Skeletal muscle satellite cell (primary cell): ENCODE measurements around a stretch of chr15.

- CAGE, long polyA plus RNA = no peak
Measured at GRCh38 chr15:84800196-84800805, 16.9 kb upstream of the ALPK3 start.

DNA sequence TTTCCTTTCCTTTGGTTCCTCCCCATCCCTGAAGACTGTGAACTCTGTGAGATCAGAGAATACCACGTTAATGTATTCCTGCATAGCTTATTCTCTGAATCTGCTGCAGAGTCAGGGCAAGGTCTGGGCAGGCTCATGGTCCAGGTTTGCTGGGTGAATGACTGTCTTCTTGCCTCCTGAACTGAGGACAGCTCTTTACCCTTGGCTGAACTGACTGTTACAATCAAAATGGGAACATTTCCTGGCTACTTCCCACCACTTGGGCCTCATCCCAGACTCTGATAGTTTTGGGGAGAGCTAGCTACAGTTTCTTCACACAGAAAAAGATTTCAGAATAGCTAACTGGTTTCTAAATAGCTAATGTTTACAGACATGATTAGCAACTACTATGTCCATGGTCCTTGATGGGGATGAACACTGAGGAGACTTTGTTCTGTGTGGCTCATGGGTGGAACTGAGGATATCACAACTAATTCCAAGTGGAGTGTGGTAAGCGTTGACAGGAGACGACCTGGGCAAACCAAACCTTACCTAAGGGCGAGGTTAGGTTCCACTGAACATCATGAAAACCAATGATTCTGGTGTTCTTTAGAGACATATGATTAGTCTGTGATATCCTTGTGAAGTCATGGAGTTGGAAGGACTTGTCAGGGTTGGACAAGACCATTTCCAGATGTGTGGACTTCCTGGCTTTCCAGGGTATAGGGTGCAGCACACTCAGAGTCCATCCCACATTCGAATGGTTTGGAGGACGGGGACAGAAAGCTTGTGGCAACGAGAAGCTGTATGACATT lies 7.2 kb downstream of the ALPK3 start:
- CAGE, long polyA plus RNA = no peak

GRCh38 chr15:84834804-84835429 lies 17.8 kb downstream of the ALPK3 start:
- CAGE, long polyA plus RNA = no peak

DNA sequence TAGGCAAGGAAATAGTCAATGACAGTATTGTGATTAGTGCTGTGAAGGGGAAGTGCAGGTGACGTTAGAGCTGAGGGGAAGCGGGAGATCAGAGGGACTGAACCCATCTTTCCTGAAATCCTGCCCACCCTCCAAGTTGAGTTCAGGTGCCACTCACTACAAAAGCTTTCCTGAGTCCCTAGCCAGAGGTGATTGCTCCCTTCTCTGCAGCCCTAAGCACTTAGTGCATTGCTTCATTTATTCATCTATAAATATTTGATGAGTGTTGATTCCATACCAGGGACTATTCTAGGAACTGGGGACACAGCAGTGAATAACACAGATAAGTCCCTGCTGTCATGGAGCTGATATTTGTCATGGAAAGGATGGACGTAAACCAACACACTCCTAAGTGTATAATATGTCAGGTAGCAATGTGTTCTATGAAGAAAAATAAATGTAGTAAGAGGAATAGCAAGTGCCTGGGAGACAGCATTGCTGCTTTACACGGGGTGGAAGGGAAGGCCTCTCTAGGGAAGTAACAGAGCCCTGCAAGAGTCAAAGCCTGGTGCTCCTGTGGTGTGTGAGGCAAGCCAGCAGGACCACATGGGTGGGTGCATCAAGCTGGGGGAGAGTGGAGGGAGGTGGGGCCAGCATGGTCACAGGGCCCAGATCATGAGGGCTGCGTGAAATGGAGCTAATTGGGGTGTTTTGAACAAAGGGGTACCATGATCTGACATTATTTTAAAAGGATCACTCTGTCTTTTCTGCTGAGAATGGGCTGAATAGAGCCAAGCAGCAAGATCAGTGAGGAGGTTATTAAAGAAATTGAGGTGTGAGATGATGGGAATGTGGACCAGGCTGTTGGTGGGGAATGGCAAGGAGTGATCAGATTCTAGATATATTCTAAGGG lies 18.7 kb downstream of the ALPK3 start:
- CAGE, long polyA plus RNA = no peak

GRCh38 chr15:84885740-84886221 lies 1.3 kb downstream of the SLC28A1 start:
- CAGE, long polyA plus RNA = no peak

DNA sequence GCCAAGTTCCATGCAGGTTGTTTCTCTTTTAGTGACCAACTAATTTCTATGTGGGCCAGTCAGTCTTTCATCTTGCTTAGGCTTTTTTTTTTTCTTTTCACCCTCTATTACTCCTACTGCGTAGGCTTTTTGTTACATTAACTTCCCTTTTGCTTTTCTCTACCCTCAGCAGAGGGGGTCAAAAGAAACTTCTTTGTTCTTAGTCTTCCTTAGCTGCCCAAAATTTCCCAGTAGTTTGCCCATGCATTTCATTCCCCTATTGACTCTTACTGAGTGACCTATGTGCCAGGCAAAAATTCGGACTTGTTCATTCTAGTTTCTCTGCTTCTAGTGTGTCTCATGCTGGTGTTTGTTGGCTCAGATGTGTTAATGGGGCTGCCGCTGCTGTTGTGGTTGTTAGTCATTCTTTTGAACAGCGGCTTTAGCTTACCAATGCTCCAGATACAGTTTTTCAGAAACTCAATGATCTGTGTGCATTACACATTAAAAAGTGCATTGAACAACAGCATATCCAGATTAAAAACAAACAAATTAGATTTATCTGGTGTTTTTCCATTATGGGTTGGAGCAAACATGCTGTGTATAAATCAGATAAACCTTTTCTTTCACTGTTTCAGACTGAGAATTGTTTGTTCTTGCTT lies 42.9 kb downstream of the PDE8A start:
- CAGE, long polyA plus RNA = no peak

- CAGE, long polyA plus RNA = no peak
Measured at GRCh38 chr15:85026098-85026535, 44.5 kb downstream of the PDE8A start.

GRCh38 chr15:85039092-85039990 lies 57.7 kb downstream of the PDE8A start:
- CAGE, long polyA plus RNA = no peak

DNA sequence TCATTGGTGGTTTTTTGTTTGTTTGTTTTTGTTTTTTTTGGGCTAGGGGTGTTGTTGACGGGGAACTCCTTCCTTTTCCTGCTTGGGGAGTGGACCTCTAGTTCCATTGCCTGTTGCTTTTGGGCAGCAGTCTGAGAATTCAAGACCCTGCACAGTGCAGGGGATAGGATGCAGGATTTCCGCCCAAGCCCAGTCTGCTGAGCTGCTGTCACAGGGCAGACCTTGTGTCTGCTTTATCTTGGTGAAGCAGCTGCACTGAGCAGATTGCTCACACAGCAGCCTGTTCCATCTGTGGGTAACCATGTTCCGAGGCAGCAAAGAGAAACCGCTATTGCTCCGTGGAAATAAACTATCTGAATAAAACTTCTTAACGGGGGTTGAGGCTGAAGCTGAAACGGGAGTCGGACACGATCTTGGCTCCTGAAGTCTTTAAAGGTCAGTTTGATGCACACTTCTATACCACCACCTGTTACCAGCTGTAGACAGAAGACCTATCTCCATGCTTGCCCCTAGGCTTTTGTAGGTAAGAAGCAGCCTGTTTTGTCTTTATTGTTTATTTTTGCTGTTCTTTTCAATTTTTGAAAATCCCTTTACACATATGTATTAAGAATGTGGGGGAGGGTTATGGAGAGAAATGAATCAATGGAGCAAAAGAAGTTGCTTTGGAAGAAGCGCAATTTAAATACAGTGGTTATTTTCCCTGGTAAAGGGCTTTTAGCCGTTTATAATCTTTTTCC lies 202.4 kb downstream of the AKAP13 start:
- CAGE, long polyA plus RNA = no peak

- CAGE, long polyA plus RNA = no peak
Measured at GRCh38 chr15:85583823-85584633, 203.6 kb downstream of the AKAP13 start.

DNA sequence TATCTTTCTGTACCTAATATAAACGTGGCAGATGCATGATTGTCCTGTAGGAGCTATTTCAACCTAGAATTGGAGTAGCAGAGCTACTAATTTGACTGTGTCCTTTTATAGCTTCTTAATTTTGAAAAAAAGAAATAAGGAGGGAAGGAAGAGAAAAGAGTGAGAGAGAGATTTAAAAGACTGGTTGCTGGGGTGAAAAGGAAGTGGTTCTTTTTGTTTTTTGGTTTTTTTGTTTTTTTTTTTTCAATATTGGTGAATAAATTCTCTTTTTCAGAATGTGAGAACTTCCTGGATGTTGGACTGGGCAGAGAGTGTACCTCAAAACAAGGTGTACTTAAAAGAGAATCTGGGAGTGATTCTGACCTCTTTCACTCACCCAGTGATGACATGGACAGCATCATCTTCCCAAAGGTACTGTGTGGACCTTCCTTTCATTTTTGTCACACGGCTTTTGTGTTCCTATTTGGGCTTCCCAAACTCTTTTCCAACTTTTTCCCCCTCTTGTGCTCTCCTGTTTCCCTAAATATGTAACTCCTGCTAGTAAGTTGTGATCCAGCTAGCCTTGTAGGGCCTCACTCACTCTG lies 149.1 kb downstream of the KLHL25 start:
- CAGE, long polyA plus RNA = no peak

GRCh38 chr15:85692798-85693709 lies 101.7 kb downstream of the KLHL25 start:
- CAGE, long polyA plus RNA = no peak

GRCh38 chr15:85722436-85723451 lies 72.0 kb downstream of the KLHL25 start:
- CAGE, long polyA plus RNA = no peak

DNA sequence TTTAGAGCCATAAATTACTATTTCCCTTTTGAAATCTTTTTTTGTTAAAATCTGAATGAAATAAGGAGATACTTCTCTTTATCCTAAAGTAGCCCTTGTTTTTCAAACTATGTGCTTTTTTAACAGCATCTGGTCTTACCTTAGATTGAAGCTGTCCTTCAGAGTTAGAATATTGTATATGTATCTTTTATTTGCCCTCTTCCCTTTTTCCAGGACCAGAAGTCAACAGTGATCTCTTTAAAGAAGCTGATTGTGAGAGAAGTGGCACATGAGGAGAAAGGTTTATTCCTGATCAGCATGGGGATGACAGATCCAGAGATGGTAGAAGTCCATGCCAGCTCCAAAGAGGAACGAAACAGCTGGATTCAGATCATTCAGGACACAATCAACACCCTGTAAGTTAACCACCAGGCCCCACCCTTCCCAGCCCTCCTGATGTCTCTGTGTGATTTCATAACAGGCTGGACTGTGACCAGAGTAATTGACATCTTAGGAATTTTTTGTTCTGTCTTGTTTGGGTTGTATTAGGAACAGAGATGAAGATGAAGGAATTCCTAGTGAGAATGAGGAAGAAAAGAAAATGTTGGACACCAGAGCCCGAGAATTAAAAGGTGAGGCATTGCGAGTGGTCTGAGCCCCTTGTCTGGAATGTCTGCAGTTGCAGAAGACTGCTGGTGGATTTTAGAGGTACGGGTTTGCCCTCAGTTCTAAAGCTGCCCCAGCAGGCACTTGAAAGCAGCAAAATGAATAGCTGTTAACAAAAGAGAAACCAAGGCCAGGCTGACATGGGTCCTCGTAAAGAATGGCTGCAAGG lies 67.7 kb downstream of the KLHL25 start:
- CAGE, long polyA plus RNA = no peak

DNA sequence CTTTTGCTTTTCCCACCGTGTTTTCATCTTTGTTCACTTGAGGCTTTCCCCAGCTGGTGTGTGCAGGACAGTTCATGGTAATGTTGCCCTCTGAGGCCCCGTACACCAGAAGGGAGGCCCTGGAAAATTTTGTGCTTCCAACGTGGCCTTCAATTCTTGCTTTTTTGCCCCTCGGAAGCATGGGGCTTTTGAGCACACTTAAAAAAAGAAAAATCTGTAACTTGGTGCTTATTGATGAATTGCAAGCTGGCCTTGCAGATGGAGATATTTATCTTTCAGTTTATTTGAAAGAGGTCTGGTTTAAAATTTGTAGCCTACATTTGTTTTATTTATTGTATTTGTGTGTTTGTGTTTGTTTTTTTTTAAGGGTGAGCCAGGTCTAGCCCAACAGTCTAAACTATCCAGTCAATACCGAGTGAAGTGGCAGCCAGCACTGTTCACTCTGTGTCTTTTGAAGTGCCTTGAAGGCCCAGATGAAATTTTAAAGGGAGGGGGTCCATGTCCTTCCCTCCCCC lies 48.7 kb downstream of the KLHL25 start:
- CAGE, long polyA plus RNA = no peak

GRCh38 chr15:85749571-85750135 lies 45.1 kb downstream of the KLHL25 start:
- CAGE, long polyA plus RNA = no peak

DNA sequence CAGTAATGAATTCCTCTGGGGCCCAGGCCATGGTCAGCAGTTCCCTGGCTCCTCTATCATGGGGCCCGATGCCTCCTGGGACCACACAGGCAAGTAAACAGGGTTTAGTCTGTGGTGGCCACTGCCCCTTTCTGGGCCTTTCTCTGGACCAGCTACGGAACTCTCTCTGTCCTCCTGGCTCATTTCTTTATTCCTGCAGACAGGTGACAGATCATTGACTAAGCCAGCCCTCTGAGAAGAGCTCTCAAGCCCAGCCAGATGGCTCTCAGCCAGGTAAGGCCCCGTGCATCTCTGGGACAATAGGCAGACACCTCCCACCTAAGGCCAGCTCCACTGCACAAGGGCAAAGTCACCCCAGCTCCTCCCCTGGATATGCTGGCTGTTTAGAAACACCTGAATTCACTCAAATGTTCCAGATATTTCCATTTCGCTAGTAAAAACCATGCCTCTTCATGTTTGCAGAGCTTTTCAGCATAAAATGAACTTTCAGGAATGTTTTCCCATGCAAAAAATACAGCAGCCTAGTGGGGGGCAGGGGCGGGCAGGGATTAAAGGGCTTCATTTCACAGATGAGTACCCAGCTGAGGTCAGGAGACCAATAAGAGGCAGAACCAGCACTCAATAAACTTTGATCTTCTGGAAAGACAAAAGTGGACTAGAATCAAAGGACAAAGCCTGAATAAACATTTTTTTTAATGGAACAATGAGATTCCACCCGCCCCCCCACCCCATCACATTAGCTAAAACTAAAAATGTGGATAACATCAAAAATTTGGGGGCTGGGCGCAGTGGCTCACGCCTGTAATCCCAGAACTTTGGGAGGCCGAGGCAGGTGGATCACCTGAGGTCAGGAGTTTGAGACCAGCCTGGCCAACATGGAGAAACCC lies 8.1 kb downstream of the KLHL25 start:
- CAGE, long polyA plus RNA = no peak

DNA sequence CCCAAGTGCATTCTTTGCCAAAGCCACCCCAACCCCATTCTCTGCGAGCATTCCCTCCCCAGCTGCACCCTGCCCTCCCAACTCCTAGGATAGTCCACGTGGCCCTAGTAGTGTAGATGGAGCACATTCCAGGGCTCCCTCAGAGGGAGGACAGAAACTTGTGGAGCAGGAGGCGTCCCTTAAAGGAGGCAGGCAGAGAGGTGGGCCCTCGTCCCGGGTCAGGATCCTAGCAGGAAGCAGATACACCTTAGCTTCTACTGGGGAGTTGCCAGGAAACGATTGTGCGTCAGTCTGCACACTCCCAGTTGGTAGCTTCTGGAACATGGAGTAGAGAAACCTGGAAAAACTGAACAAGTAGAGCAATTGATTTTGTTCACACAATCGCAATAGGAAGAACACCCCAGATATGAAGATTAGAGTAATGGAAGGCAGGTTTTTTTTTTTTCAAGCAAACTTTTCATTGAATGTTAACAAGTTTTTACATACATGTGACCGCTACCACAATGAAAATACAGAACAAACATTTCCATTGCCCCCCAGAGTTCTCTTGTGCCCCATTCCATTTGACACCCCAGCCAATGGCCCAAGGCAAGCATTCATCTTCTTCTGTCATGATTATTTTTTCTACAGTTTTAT lies 44.0 kb upstream of the KLHL25 start:
- CAGE, long polyA plus RNA = no peak

DNA sequence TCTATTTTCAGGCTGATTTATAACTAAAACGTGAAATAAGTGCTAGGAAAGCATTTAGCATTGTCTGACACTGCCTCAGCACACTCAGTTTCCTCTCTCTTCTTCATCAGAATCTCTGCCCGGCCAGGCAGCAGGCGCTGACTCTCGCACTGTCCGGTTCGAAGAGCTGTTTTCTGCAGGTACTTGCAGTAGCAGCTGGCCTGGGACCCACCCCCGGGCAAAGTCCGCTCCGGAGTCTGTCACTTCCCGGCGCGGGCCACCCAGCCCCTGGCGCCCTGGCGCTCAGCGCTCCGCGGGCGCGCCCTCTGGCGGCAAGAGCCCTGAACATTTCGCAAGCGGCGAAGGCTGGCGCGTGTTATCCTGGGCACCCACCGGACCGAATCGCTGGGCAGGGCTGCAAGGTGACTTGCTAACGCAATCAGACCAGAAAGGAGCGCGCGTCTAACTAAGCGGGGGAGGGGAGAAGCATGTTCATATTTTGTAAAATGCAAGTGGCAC lies 45.8 kb upstream of the KLHL25 start:
- CAGE, long polyA plus RNA = no peak

- CAGE, long polyA plus RNA = no peak
Measured at GRCh38 chr15:87164003-87164343, 1084.3 kb downstream of the AGBL1 start.